GM06990 (cell line): ENCODE measurements around the genes TMED7, CDO1 and SEMA6A.

DNA sequence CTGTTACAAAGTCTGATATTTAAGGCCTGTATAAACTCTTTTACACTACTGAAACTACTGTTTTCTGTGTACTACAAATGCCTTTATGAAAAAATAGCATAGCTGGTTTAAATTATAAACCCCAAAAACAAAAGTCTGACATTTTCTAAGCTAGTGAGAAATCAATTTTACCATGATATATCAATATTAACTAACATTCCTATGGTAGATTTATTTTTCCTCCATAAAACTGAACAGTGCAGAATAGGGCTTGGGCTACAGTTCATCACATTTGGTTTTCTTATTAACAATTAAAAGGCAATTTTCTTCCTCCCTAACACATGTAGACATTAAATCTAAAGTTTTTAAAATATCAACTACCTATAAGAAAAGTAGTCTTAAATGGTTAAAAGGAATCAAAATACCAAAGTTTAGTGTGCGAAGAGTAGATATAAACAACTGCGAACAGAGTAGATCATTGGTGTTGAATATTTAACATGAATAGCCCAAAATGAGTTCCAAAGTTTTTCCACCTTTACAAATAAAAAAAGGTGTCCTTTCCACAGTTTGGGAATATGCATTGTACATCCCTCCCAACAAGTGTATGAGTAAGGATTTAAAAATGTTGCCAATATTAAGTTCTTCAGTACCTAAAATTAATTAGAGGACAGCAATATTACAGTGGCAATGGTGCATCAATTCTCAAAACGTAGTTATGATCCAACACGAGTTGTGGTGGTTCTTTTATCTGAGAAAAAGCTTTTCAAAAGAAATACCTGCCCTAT is 10.1 kb downstream of the TMED7 start:
- RRBS, result no CpG with 5 or more reads among the region's 4 CpGs

GRCh38 chr5:115620362-115620932 is 5.4 kb downstream of the TMED7 start:
- RRBS, result no CpG with 5 or more reads among the region's 2 CpGs

DNA sequence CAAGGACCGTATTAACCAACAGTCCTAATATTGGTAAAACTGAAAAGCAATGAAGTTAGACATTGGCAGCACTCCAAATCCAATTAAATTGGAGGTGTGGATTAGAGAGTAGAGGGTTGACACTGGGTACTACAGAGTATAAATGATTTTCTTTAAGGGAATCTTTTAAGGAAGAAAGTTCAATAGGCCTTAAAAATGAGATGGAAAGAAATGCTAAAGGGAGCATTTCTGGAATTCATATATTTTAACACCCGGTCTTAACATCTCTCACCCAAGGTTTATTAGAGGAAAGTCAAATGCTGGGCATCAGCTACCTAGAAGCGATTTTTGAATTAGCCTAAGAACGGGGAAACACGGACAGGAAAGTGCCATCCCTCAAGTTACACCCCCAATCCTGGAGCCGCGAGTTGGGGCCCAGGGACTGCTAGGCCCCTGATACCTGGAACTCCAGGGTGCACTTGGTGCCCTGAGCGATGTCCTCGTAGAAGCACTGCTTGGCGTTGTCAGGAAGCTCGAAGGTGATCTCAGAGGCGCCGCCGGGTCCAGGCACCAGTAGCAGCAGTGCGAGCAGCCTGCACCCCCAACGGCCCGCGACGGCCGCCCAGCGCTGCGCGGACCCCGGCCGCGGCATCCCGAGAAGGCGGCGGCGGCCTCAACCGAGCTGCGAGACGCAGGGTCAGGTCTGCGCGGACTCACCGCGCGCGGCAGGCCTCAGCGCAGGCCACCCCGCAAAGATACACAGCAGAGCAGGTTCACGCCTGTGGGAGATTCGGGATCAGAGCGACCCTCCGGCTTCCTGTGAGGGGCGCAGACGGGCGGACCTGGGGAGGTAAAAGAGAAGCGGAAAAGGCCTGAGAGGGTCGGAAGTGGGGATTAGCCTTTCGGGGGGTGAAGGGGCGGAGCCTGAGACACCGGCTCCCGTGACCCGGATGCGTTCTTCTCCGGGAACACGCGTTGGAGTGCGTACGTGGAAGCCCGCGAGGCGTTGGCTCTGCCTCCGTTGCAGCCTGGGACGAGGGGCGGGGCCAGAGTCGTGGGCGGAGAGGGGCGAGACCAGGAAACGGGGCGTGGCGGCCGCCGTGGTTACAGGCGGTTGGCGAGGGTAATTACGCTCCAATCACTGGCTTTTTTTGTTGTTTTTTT is at the start of gene TMED7:
Gene TMED7, minus strand, starts transcription at position 875 of the 1,143 bp plus-strand sequence.
- RRBS, result 4% methylated on average over 14 of the region's 78 CpGs

DNA sequence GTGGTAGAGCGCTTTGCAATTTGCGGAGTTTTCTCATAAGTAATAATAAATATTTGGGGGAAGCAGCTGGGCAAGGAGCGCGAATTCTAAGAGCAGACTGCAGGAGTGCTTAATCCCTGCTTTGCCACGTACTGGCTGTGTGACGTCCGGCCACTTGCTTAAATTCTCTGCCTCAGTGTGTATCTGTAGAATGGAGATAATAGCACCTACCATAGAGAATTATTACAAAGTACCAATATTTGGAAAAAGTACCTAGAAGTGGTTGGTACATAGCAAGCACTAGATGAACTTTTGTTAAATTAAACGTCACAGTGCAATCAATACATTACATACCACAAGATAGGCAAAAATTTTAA is 601 bp upstream of the TMED7 start:
- RRBS, result no CpG with 5 or more reads among the region's 8 CpGs

DNA sequence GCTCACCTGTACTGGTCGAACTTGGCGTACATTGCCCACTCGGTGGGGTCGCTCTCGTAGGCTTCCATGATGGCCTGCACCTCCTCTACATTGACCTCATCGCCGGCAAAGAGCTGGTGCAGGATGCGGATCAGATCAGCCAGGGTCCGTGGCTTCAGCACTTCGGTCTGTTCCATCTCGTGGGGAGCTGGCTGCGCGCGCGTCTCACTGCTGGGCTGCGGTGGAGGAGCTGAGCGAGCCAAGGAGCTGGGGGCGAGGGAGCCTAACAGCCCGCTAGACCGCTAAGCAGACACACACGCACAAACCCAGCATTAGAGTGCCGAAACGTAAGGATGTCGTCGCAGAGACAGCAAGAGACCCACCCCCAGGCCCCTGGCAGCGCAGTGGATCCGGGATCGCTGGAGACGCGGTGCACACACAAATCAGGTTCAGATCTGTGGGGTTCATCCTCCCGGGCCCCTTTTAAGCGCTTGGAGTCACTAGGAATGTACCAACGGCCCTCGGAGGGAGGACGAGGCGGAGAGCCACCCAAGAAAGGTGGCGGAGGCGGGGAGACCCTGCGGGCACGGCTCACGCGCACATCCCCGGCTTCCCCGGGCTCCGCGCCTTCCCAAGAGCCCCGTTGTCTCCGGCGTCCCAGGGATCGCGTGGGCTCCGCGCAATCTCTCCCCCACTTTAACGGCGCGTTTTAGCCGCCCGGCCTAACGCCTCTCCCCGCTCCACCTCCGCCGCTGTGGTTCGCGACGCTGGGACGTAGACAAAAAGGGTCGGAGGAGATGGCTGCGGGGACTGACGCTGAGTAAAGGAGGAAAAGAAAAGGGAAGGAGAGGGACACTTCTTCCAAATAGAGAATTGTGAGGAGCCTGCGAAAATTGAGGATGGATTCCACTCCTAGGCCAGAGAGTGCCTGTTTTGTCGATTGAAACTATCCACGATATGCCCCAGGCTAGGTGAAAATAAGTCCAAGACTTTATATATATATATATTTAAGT is at the start of gene CDO1:
Gene CDO1, minus strand, starts transcription at position 438 of the 992 bp plus-strand sequence.
- RRBS, result 21% methylated on average over 19 of the region's 72 CpGs

- RRBS, result no CpG with 5 or more reads among the region's 1 CpG
Observed at GRCh38 chr5:115818197-115818396, 1.6 kb upstream of the CDO1 start.

DNA sequence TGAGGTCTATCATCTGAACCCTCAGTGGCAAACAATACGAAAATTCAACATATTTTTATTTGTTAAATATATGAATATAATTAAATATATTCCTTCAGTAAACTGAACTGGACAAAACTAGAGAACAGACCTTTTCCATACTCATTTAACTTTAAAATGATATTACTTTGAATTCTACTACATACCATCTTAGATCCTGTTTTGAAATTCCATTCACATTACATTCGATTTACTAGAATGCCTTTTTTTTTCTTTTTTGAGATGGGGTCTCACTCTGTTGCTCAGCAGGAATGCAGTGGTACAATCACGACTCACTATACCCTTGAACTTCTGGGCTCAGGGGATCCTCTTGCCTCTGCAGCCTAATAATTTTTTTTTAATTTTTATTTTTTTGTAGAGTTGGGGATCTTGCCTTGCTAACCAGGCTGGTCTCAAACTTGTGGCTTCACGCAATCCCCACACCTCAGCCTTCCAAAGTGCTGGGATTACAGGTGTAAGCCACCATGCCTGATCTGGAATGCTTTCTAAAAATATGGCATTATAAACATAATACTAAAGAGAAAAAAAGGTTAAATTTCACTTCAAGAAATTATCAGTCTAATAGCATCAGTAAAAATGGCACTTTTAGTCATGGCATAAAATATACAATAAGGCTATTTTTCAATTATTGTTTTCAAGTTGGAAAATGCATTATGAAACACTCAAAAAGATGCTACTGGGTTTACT is 10.9 kb downstream of the ATG12 start:
- RRBS, result no CpG with 5 or more reads among the region's 4 CpGs

GRCh38 chr5:116076510-116076963 is 8.3 kb upstream of the COMMD10 start:
- RRBS, result no CpG with 5 or more reads among the region's 1 CpG

- RRBS, result no CpG with 5 or more reads among the region's 4 CpGs
Observed at GRCh38 chr5:116223378-116223786, 138.6 kb downstream of the COMMD10 start.

- RRBS, result 99% methylated on average over 8 of the region's 55 CpGs
Observed at GRCh38 chr5:116361138-116361980, 213.3 kb downstream of the SEMA6A start.

DNA sequence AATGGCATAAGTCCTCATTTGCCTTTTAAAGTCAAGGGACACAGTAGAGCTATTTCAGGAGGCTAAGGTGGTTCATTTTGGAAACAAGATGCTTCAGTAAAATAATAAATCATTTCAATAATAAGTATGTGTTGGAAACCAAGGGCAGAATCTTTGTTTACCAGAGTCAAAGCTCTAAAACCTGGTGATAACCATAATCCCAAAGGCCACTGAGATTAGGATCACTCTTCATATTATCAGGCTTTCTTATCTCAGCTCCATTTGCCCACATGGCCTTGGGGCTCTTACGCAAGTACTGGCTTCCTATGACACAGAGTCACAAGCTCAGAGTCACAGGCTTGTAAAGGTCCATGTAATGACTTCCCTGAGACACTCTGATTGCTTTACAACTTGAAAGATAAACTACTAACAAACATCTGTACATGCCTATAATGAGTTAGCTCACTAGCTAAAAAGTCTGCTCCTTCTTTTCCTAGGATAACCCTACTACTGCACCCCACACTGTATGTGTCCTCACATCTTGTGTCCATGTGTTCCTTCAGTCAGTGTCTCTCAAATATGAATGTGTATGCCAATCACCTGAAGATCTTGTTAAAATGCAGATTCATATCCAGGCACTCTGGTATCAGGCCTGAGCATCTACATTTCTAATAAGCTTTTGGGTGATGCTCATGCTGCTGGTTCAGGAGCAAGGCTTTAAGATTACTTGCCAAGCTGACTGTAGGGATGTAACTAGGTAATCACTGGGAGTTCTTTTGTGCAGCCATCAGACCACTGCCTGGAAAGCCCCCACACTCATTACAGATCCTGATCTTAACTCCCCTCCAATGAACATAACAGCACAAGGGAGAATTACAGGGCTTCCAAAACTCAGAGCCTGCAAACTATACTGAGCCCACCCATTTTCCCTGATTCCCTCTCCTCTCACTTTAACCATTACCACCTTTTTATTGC is 28.4 kb downstream of the SEMA6A start:
- RRBS, result no CpG with 5 or more reads among the region's 1 CpG

GRCh38 chr5:116553314-116553952 is 21.2 kb downstream of the SEMA6A start:
- RRBS, result no CpG with 5 or more reads among the region's 5 CpGs

GRCh38 chr5:116573593-116573755 is 1.1 kb downstream of the SEMA6A start:
- RRBS, result no CpG with 5 or more reads among the region's 8 CpGs

DNA sequence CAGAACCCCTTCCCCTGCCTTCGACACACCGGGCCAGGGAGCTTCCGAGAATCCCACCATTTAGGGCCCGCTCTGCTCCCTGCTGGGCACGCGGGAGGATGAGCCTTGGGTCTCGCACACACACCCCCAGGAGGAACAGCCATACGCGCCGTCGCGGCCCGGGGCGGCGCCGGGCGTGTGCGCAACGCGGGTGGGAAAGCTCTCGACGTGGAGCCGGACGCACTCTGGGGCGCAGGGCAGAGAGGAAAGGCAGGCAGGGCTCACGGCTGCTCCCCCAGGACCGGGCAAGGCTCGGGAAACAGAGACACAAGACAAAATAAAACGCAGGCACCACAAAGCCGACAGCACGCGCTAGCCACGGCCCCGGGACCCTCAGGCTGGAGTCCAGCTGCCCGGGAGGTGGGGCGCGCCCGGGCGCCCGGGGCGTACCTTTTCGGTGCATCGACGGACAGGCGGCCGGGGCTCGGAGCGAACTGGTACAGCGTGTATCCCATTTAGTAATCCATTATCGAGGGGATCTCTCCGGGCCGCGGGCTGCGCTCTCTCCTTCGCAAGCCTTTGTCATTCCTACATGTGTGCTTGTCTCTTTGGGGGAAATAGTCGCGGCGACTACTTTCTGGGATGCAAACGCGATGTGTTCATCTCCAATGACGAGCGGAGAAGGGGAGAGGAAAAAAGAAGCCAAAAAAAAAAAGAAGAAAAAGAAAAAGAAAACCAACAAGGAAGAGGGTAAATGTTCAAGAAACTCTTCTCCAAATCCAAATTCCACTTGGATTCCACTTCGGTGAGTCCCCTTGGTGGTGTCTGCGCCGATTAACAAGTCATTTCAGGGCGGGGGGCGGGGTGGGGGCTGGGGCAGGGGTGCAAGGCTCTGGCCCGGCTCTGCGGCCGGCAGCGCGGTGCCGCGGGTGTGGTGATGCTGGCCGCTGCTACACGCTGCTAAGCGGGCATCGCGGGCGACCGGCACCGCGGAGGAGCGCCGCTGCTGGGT is 572 bp downstream of the SEMA6A start:
- RRBS, result 8% methylated on average over 45 of the region's 85 CpGs

DNA sequence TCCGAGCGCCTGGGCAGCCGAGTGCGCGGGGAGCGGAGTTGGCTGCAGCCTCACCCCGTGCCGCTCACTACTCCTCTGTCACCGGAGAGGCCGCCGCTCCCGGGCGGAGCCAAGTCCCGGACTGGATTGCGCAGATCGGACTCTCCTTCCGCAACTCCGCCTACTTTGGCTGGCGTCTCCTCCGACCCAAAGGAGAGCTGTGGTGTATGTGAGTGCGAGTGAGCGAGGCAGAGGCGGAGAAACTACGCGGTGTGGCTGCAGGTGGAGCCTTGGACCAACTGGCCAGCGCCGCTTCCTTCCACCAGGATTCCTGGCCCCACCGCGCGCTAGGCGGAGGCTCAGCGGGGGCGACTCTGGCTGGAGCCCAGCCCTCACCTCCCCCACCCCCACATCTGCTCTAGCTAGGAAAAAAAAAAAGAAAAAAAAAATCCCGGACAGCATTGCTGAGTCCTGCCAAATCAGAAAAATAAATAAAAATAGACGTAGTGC is at the start of gene SEMA6A:
Gene SEMA6A, minus strand, starts transcription at position 77 of the 489 bp plus-strand sequence.
- RRBS, result 3% methylated on average over 4 of the region's 35 CpGs

DNA sequence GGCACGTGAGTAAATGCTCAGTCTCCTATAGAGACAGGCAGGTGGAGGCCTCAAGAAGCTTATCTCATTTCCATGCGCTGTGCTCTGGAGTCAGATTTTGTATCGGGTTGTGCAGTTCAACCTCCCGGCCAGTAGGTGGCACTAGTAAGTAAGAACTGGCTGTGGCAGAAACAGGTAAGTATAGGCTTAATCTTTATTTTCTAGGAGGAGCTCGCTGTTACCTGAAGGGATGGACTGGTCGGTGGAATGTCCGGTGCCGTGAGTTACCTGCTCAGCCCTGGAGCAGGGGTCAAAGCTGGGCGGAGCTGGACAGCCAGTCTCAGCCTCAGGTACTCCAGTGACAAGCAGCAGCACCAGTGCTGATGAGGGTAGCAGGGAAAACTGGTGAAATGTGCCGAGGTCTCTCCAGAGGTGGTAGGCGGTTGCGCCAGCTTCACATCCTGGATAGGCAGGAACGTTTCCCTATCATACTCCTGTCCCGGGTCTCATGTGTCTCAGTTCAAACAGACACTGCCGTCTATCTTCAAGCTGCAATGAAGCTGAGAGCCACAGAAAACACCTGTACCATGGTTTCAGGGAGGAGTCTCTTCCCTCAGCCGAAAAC is 880.2 kb upstream of the SEMA6A start:
- RRBS, result 10% methylated on average over 2 of the region's 16 CpGs

GRCh38 chr5:118973395-118974239 is 14.7 kb downstream of the DTWD2 start:
- RRBS, result no CpG with 5 or more reads among the region's 43 CpGs

DNA sequence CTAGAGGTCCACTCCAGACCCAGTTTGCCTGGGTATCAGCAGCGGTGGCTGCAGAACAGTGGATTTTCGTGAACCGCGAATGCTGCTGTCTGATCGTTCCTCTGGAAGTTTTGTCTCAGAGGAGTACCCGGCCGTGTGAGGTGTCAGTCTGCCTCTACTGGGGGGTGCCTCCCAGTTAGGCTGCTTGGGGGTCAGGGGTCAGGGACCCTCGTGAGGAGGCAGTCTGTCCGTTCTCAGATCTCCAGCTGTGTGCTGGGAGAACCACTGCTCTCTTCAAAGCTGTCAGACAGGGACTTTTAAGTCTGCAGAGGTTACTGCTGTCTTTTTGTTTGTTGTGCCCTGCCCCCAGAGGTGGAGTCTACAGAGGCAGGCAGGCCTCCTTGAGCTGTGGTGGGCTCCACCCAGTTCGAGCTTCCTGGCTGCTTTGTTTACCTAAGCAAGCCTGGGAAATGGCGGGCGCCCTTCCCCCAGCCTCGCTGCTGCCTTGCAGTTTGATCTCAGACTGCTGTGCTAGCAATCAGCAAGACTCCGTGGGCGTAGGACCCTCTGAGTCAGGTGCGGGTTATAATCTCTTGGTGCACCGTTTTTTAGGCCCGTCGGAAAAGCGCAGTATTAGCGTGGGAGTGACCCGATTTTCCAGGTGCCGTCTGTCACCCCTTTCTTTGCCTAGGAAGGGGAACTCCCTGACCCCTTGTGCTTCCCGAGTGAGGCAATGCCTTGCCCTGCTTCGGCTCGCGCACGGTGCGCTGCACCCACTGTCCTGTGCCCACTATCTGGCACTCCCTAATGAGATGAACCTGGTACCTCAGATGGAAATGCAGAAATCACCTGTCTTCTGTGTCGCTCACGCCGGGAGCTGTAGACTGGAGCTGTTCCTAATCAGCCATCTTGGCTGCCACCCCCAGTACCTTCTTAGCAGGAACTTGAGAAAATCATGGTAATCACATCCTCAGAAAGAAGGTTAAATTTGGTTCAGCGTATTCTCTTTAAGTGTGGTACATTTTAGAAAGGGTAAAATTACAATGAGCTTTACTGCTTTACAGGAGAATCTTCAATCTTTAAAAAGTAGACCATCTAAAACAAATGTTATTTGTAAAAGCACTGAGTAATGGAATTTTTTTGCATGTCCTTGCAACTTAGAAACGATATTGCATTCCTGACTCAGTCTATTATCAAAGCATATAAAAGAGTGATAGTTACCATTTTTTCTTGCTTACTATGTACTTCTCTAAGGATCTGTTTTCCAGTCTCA is 56.0 kb upstream of the TNFAIP8 start:
- RRBS, result no CpG with 5 or more reads among the region's 34 CpGs